Skeletal muscle satellite cell (primary cell): ENCODE results near the genes NSUN2, CMBL and ROPN1L.

GRCh38 chr5:5494810-5495149 lies 72.3 kb downstream of the ICE1 start:
- CAGE, long polyA plus RNA = no peak

DNA sequence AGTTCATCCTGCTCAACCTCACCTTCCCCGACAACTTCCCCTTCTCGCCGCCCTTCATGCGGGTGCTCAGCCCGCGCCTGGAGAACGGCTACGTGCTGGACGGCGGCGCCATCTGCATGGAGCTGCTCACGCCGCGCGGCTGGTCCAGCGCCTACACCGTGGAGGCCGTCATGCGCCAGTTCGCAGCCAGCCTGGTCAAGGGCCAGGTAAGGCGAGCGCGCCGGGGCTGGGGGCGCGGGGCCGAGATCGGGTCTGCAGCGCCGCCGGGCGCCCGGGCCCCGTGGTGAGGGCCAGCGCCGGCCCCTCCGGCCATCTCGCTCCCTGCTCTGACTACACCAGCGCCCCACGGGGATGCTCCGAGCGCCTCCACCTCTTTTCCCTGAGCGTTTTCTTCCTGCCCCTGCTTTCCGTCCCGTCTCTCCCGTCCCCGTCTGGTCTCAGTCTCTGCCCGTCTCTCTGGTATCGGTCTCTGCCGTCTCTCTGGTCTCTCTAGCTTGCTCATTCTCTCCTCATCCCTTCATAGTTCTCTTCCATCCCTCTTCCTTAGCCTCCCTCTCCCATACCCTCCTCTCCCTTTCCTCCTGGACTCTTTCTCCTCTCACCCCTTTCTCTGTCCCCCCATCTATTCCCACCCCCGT lies 502 bp downstream of the UBE2QL1 start:
- CAGE, long polyA plus RNA = no peak

GRCh38 chr5:6449834-6450671 lies 1.4 kb downstream of the UBE2QL1 start:
- CAGE, long polyA plus RNA = no peak

GRCh38 chr5:6632234-6633184 lies at the start of gene NSUN2:
TSS of gene NSUN2 (minus strand) at chr5:6633044.
- CAGE, long polyA plus RNA = start-site peak on the minus strand at chr5:6632998-6633067, 1,813 and 2,001 reads in 2 replicates

GRCh38 chr5:6633975-6634642 lies 869 bp downstream of the SRD5A1 start:
- CAGE, long polyA plus RNA = no peak

DNA sequence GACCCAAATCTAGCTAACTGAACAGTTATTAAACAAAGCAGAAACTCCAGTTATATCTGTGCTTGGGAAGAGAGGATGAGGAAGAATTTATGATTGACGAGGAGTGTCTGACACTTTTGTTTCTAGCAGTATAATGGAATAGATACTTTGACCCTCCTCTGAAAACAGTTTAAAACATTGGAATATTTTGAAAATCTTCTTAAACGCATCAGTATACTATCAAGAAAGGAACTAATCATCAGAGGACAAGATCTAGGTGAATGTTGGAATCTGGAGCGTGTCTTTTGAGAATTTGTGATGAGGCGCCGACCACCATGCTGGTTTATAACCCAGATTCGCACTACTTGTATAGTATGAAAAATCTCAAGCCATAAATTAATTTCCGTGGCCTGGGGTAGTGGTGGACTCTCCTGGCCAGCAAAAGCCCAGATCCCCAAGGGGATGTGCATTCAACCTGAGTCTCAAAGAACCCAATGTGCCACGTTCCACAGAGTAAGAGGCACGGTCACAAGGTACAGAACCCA lies 23.2 kb downstream of the SRD5A1 start:
- CAGE, long polyA plus RNA = no peak

- CAGE, long polyA plus RNA = no peak
Measured at GRCh38 chr5:6755355-6756004, 42.2 kb downstream of the TENT4A start.

DNA sequence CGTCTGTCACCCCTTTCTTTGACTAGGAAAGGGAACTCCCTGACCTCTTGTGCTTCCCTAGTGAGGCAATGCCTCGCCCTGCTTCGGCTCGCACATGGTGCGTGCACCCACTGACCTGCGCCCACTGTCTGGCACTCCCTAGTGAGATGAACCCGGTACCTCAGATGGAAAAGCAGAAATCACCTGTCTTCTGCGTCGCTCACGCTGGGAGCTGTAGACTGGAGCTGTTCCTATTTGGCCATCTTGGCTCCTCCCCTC lies 265.0 kb upstream of the ADCY2 start:
- CAGE, long polyA plus RNA = no peak

- CAGE, long polyA plus RNA = no peak
Measured at GRCh38 chr5:7394797-7395381, 1.0 kb upstream of the ADCY2 start.

GRCh38 chr5:8457293-8457861 lies 588.4 kb downstream of the MTRR start:
- CAGE, long polyA plus RNA = start-site peak on the plus strand at chr5:8457689-8457720, 14 and 34 reads in 2 replicates

GRCh38 chr5:9553642-9554159 lies 7.8 kb upstream of the SEMA5A start:
- CAGE, long polyA plus RNA = no peak

DNA sequence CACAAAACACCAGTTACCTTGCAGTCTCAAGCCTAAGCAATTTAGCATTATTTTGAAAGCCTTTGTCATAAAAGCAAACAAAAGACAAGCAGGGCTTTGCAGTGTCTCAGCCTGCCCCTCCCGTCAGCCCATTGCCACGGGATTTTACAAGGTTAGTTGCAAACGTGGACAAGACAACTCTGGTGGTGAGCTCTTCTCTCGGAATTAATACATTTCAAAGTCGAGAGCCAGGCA lies 190.3 kb downstream of the ATPSCKMT start:
- CAGE, long polyA plus RNA = no peak

- CAGE, long polyA plus RNA = no peak
Measured at GRCh38 chr5:10139170-10139534, 110.5 kb downstream of the ATPSCKMT start.

DNA sequence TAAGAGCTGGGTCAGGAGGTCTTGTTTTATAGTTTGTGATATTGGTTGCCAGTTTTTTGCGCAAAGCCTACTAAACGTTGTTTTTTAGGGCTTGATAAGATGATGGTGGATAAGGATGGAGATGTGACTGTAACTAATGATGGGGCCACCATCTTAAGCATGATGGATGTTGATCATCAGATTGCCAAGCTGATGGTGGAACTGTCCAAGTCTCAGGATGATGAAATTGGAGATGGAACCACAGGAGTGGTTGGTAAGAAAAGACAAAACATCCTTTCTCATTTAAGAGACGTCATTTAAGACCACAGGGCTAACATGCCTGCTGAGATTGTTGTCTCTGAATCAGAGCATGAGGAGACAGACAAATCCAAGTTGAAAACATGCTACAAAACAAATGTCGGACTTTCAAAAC lies 4.5 kb downstream of the CCT5 start:
- CAGE, long polyA plus RNA = no peak

GRCh38 chr5:10265182-10266101 lies 15.4 kb downstream of the CCT5 start:
- CAGE, long polyA plus RNA = no peak

- CAGE, long polyA plus RNA = start-site peak on the minus strand at chr5:10307745-10307871, 59 and 41 reads in 2 replicates
Measured at GRCh38 chr5:10307310-10308186, at the start of gene CMBL. TSS of gene CMBL (minus strand) at chr5:10307902.

- CAGE, long polyA plus RNA = no peak
Measured at GRCh38 chr5:10352536-10353411, 721 bp upstream of the MARCHF6 start.

DNA sequence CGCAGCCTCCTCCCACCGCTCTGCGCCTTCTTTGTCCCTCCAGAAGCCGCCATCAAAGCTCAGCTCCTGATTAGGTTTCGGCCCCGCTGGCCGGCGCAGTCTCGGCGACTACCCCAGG lies 224 bp upstream of the MARCHF6 start:
- CAGE, long polyA plus RNA = no peak

GRCh38 chr5:10441619-10442489 lies at the start of gene ROPN1L:
TSS of gene ROPN1L (plus strand) at chr5:10441879.
- CAGE, long polyA plus RNA = no peak

- CAGE, long polyA plus RNA = no peak
Measured at GRCh38 chr5:10699117-10699836, 61.8 kb downstream of the DAP start.